ENCODE measurements around a stretch of chr11.

- PRO-cap, 2 experiments, result no peak in any of the 2 experiments
These were observed 11.5 kb upstream of the CREB3L1 start for GRCh38 chr11:46265917-46266325.

DNA sequence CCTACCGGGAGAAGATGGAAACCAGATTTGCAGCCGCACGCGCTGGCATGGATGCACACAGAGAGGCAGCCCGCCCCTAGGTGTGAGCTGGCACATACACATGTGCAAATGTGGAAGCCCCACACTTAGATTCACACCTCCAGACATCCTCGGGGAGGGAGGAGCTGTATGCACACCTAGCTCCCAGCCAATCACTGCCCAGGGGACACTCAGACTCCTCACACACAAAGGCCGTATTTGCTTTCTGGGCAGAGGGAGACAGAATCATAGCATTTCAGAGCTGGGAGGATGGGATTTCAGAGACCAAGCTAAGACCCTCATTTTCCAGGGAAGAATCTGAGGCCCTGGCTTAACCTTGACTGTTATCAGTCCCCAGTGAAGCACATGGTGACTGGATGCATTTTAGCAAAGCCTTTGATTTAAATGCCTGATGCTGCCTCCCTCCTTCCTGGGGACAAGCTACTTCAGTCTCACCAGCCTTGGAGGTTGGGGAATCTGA, 5.4 kb upstream of the CREB3L1 start:
- PRO-cap, 2 experiments, result no peak in any of the 2 experiments

GRCh38 chr11:46320540-46321253, 26.6 kb upstream of the DGKZ start:
- PRO-cap, 2 experiments, result no peak in any of the 2 experiments

GRCh38 chr11:46331382-46331785, 15.9 kb upstream of the DGKZ start:
- PRO-cap, 2 experiments, result no peak in any of the 2 experiments

GRCh38 chr11:46348067-46348658, 900 bp downstream of the DGKZ start:
- PRO-cap, 2 experiments, result peak in 1 of 2 experiments; most common minus-strand start chr11:46348533 (in 1)

DNA sequence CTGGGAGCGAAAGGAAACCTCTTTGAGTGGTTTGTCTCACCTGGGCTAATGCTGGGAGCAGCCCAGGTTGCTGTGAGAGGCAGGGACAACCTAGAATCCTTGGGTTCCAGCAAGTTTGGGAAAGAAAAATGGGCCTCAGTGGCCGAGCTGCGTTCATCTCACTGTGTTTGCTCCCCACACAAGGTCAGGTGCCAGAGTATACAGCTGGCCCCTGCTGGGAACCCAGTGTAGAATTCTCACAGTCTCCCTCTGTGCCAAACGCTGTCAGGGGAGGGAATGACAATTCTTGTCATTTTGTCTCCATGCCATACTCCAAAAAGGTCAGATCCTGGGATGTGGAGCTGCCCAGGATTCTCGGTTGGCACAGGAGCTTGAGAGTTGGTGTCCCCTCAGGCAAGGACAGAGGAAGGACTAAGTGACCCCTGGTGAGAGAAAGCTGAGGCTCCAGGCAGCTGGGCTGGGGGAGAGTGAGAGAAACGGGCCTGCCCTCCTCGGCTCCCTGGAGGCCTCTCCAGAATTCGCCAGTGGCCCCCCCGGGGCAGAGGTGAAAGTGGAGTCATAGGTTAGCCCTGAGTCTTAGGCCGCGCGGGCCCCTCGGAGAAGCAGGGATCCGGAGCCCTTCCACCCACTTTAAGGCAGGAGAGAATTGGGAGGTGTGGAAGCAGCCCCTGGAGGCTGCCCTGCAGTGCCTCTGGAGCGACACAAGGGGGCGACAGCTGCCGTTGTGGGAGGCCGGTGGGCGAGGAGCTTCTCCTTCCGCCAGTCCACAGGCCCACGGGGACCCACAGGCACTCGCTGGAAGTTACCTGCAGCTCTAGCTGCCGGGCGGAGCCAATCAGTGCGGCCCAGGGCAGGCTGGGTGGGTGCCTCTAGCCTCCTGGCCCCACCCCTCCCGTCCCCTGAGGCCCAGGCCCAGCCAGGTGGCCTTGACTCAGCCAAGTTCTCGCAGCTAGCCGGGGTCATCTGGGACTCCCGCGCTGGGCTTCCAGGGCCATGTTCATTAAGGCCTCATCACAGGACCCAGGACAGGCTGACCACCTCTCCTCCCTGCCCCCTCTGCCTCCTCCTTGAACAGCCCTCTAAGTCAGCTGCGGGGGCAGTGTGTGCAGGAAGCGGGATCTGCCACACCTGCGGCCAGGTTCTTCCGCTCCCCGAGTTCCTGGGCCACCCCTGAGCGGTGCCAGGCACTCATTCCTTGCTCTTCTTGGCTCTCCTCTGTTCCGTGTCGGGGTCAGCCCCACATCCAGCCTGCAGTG, 4.8 kb downstream of the DGKZ start:
- PRO-cap, 2 experiments, result peak in 1 of 2 experiments; most common plus-strand start position 230 of the sequence (in 1); most common minus-strand start position 178 of the sequence (in 1)

- PRO-cap, 2 experiments, result peak in 1 of 2 experiments; most common plus-strand start chr11:46363734 (in 1); most common minus-strand start chr11:46363678 (in 1)
These were observed 16.4 kb downstream of the DGKZ start for GRCh38 chr11:46363565-46364175.

- PRO-cap, 2 experiments, result no peak in any of the 2 experiments
These were observed 3.9 kb upstream of the MDK start for GRCh38 chr11:46377334-46378272.

DNA sequence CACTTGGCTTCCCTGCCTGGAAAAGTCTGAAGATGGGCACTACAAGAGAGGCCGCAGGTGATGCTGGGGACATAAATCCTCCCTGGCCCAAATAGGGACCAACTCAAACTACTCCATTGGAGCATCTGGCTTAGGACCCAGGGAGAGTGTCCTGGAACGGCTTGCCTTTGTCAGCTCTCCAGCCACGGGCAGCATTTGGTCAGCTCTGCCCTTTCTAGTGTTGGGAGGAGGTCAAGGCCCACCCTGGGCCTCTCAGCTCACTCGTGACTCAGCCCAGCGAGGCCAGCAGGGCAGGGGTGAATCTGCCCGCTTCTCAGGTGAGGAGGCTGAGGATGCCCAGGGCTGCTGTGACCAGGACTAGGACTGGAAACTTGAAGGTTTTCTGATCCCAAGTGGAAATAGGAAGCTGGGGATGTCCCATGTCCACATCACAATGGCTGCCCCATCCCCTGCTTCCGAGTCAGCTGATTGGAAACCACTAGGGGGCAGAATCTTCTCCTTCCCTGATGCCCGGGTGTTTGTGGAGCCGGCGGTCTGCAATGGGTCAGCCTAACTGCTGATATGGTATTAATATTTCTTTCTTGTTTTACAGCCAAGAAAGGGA, 1.5 kb downstream of the MDK start:
- PRO-cap, 2 experiments, result no peak in any of the 2 experiments

DNA sequence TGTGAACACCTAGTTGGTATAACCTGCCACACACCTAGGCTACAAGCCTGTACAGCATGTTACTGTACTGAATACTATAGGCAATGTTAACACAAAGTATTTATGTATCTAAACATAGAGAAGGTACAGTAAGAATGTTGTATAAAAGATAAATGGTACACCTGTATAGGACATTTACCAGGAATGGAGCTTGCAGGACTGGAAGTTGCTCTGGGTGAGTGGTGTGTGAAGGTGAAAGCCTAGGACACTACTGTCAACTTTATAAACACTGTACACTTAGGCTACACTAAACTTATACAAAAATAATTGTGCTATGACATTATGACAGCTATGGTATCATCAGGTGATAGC, 27.4 kb downstream of the F2 start:
- PRO-cap, 2 experiments, result no peak in any of the 2 experiments

- PRO-cap, 2 experiments, result peak in 2 of 2 experiments; most common plus-strand start chr11:46826974 (in 1); most common minus-strand start chr11:46826853 (in 2)
These were observed 19.7 kb downstream of the CKAP5 start for GRCh38 chr11:46826094-46827054.

GRCh38 chr11:46914398-46914852, 3.9 kb downstream of the LRP4 start:
- PRO-cap, 2 experiments, result peak in 2 of 2 experiments; most common plus-strand start chr11:46914567 (in 1); most common minus-strand start chr11:46914470 (in 1)

DNA sequence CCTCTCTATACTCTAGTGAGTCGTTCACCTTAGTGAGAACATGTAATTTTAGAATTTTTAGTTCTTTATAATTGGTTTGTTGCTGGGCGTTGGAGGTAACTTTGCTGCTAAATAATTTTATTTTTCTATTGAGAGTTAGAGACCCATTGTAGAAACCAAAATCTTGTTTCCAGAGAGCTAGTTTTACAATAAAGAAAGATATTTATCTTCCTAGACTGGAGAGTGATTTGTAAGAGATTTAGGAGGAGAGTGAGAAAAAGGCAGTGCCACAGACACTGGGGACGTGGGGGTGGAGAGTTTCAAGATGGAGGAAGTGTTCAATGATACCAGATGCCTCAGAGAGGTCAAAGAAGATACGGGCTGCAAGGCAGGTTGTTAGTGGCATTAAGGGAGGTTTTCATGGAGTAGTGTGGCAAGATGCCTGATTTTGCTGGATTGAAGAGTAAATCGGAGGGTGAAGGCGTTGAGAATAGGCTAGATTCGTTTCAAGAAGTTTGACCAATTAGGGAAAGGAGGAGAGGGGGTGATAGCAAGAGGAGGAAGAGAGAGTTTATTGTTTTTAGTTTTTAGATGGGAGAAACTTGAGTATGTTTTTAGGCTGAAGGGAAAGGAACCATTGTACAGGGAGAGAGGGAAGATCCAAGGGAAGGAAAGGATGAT, 16.3 kb downstream of the CSTPP1 start:
- PRO-cap, 2 experiments, result no peak in any of the 2 experiments

GRCh38 chr11:47004516-47005119, 68.1 kb downstream of the CSTPP1 start:
- PRO-cap, 2 experiments, result no peak in any of the 2 experiments

- PRO-cap, 2 experiments, result no peak in any of the 2 experiments
These were observed 21.5 kb downstream of the ARFGAP2 start for GRCh38 chr11:47155130-47155654.

DNA sequence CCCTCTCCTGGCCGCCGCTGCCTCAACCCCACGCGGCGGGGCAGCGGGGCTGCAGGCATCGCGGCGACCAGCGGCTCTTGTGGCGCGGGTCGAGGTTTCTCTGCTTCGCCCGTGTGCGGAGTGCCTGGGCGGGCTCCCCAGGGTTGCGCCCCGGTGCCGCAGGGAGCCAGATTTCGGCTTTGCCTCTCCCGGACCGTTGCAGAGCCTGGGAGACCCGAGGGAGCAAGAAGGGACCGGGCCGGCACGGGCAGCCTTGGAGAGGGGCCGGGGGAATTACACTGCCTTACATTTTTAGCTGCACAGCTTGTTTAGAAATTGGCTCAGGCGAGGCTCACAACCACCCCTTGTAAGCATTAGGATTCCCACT, 240 bp upstream of the PACSIN3 start:
- PRO-cap, 2 experiments, result peak in 2 of 2 experiments; most common plus-strand start position 25 of the sequence (in 2)

- PRO-cap, 2 experiments, result no peak in any of the 2 experiments
These were observed 3.3 kb downstream of the ACP2 start for GRCh38 chr11:47244964-47246111.

DNA sequence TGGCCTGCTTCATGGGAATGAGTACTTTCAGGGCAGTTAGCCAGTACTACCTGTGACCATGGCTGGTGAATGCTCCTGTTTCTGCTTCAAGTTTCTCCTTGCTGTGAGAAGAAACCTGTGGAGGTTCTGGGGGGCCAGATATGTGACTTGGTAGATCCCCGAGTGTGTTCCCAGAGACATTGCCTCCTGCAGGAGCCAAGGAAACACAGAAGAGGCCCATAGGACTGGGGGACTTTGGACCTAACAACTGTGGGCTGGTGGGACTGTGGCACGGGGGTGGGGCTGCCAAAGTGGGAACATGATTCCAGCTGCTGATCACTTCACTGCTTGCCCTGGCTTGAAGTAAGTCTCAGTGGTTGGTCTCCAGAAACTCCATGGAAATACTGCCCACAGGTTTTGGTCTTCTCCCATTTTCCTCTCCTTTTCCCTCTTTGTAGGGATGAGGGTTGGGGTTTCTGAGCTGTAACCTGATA, 4.1 kb upstream of the NR1H3 start:
- PRO-cap, 2 experiments, result no peak in any of the 2 experiments

DNA sequence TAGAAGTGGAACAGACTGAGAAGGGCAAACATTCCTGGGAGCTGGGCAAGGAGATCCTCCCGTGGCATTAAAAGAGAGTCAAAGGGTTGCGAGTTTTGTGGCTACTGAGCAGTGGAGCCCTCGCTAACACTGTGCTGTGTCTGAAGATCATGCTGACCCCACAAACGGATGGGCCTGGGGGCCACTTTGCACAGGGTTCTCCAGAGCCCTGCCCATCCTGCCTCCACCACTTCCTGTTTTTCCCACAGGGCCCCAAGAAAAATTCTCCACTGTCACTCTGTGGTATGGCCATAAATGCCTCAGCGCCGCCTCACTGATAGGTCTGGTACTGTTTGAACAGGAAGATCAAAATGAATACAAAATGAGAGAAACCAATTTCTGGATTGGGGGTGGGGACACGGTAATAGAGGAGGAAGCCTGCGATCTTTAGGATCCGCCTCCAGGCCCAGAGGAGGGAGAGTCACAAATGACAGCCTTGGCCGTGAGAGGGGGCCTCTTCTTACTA, 11.0 kb downstream of the NR1H3 start:
- PRO-cap, 2 experiments, result peak in 2 of 2 experiments; most common minus-strand start position 327 of the sequence (in 2)

DNA sequence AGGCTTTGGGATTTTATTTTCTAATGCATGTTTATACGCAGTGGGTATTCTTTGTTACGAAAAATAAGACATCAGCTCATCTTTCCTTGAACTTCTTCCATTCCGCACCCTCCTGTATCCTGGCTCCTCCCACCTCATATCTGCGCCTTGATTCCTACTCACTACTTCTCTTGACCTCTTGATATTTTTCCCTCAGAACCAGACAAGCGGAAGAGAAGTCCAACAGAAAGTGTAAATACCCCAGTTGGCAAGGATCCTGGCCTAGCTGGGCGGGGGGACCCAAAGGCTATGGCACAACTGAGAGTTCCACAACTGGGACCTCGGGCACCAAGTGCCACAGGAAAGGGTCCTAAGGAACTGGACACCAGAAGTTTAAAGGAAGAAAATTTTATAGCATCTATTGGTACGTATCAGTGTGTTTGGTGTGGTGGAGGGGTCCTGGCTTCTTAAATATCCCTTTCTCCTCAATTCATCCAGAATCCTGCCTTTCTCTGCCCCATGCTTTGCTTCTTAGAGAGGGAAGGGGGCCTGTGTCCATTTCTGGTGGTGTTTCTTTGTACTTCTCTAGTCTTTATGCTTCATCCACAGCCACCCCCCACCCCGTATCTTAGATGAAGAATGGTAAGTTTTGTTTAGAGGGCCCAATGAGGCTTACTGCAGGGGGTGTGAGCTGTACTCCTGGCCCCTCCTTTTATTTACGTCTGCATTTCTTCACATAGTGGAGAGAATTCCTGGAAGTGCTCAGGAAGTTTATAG, 32.8 kb downstream of the NR1H3 start:
- PRO-cap, 2 experiments, result no peak in any of the 2 experiments

All from right ventricle myocardium (tissue), 1 donor.